ENCODE measurements around the gene EGFL6.

DNA sequence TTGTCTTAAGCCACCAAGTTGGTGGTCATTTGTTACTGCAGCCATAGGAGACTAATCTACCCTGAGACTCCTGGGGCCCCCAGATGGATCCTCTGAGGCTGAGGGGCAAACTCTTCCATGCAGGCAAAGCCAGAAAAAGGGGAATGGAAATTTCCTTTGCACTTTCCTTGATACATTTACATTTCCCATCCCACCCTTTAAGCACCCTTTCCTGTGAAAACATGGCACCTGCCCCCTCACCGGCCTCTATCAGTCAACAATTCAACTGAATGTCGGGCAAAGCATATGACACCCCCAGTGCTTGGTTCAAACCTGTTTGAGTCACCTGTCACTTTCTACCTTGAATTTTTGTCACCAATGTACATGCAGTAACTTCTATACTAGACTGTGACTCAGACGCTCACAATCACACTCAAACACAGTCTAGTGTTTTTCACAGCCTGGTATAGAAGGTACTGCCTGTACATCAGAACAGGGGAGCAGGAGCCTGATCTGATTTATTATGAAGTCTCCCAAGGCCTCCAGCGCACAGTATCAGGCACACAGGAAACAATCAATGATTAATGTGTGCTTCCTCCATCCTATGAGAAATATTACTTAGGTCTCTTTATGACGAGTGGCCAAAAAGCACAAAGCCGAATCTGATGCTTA is 49.1 kb upstream of the FAM9C start:
- RRBS, result no CpG with 5 or more reads among the region's 6 CpGs

DNA sequence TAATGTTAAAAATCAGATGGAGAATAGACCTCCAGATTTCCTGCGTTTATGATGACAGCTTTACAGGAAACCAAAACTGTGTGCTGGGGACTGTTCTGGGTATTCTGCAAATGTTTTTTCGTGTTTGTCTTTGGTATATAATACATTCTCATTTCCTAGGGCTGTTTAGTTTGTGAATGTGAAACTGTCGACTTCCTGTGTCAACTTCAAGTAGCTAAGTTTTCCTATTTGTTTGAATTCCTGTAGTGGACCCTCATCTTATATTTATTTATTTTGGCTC is 79.5 kb upstream of the FAM9C start:
- RRBS, result no CpG with 5 or more reads among the region's 3 CpGs

DNA sequence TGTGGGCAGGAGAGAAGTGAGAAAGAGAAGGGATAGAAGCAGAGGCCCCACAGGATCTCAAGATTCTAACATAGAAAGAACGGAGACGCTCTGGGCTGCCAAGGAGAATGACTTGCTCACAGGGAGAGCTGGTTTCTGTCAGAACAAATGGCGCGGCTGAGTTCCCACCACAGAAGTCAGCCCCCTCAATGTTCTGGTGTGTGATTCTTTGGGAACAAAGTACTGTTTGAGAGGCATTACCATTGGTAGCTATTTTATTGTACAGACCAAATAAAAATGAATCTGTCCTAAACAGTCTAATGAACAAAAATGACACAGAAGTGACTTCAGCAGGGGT is 80.5 kb downstream of the ATXN3L start:
- RRBS, result no CpG with 5 or more reads among the region's 4 CpGs

- RRBS, result no CpG with 5 or more reads among the region's 32 CpGs
These were observed 28.8 kb downstream of the ATXN3L start for GRCh38 chrX:13290906-13291629.

GRCh38 chrX:13432357-13432864 is 112.6 kb upstream of the ATXN3L start:
- RRBS, result no CpG with 5 or more reads among the region's 1 CpG

DNA sequence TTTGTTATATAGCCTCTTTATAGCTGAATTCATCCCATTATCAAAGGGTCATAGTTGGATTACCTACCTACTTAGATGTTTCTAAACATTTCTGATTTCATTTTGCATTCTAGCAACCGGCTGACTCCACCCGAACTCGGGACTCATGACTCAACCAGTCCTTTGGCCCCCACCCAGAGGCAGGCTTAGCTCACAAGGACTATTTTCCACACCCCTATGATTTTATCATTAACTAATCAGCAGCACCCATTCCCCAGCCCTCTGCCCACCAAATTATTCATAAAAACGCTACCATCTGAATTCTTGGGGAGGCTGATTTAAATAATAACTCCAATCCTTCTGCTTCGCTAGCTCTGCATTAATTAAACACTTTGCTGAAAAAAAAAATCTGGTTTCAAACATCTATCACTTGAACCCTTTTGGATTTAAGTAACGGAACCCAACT is 79.9 kb upstream of the EGFL6 start:
- RRBS, result no CpG with 5 or more reads among the region's 6 CpGs

DNA sequence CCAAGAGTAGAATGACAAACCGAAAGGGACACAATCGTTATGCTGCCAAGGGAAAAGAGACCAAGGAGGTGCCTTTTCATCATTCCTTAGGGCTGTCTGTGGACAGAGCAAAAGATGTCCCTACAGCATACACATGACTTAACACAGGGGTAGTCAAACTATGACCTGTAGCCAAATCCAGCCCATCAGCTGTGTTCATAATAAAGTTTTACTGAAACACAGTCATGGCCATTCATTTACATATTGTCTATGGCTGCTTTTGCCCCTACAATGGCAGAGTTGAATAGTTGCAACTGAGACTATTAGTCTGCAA is 52.6 kb upstream of the EGFL6 start:
- RRBS, result no CpG with 5 or more reads among the region's 2 CpGs

- RRBS, result 3% methylated on average over 9 of the region's 41 CpGs
These were observed at the start of gene EGFL6 for GRCh38 chrX:13569402-13569993. EGFL6 (plus strand) TSS chrX:13569601.

DNA sequence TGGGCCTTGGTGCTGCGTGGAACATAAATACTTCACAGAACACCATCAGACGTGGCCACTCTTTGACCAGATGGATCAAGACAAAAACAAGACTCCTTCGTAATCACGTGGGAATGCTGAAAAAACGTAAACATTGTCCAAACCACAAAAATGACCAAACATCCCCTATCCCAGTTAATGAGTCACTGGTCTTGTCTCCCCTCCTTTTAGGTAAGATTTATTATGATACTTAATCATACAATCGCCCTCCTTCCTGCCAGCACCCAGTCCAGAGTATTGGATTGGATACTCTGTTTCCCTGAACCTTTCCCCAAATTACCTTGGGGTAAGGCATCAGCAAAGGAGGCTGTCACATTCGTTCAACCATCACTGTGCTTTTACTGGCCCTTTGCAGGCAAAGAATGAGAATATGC is 636 bp upstream of the TCEANC start:
- RRBS, result no CpG with 5 or more reads among the region's 7 CpGs

- RRBS, result no CpG with 5 or more reads among the region's 8 CpGs
These were observed 16.6 kb downstream of the TRAPPC2 start for GRCh38 chrX:13717683-13718345.

GRCh38 chrX:13763204-13763934 is 28.8 kb downstream of the OFD1 start:
- RRBS, result no CpG with 5 or more reads among the region's 10 CpGs

- RRBS, result no CpG with 5 or more reads among the region's 5 CpGs
These were observed 82.7 kb upstream of the GPM6B start for GRCh38 chrX:13899570-13899956.

GRCh38 chrX:13937734-13937983 is 92.0 kb downstream of the GEMIN8 start:
- RRBS, result 1% methylated on average over 6 of the region's 11 CpGs

DNA sequence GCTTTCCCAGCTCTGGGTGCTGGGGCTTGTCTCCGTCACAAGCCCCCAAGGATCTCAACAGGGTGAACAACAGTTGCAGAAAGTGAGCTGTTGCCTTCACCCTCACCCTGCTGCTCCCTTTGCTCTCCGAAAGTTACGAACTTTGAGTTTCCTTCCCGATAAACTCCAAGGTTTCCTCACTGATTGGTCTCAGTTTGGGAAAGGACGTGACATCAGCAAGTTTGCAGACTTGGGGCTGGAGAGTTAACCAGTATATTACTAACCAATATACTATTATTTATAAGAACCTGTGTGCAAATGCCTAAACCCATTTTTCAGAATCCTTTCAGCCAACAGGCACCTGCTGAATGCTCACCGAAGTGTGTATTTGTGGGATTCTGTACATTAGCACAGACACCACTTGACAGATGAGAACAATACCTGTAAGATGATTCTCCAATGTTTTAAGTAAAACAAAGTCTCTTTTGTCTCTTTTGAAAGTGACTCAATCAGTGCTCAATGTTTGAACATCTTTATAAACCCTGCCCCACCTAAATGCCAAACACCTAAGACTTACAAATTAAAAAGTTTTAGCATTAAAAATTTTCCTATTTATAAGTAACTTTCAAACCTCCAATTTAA is 897 bp downstream of the ASB9 start:
- RRBS, result no CpG with 5 or more reads among the region's 6 CpGs

GRCh38 chrX:15474934-15475514 is 18.1 kb downstream of the PIR start:
- RRBS, result no CpG with 5 or more reads among the region's 6 CpGs

- RRBS, result no CpG with 5 or more reads among the region's 3 CpGs
These were observed 1.9 kb upstream of the ACE2 start for GRCh38 chrX:15602766-15603036.

DNA sequence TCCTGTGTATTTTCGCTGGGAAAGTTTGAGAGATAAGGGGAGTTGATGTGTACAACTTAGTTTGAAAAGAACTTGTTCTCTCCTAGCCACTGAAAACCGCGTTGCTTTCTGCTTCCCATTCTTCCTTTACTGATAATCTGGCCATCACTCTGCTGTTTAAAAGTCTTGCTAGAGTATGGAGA is 944 bp downstream of the CA5B start:
- RRBS, result no CpG with 5 or more reads among the region's 3 CpGs

DNA sequence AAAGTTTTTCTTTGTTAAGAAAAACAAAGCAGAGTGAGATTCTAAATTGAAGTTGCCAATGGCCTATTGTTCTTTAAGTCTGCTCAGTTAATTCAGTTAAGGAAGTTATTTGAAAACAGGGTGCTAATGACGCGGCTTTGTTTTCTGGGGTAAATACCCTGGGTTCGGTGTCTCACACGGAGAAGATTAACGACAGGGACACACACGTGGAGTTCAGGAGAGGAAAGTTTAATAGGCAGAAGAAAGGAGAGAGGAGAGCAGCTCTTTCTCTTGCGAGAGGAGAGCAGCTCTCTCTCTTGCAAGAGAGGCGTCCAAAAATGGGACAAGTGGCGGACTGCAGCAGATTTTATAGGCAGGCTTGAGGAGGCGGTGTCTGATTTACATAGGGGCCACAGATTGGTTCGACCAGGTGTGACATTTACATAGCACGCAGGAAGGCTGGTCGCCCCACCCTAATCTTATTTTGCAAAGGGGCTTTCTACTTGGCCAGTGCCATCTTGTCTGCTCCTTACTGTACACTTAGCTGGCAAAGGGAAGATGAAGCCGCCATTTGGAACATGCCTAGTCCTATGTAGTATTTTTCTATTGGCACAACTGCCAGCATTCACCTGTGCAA is 9.7 kb downstream of the CA5B start:
- RRBS, result no CpG with 5 or more reads among the region's 14 CpGs

DNA sequence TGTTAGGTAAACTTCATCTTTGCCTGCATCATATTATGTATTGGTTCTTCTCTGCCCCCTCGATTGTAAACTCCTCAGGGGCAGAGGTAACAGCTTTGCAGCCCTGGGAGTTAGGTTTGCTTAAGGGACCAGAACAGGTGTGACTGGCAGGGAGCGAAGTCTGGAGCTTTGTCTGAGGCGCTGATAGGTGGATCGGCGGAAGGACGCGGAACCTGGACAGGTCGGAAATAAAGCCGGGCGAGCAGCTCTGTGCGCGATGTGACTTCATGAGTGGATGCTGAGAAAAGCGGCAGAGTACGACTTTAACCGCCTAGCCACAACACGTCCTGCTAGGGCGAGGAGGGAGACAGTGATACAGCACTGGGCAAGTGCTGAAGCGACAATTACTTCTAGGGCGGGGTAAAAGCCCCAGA is 388 bp upstream of the ZRSR2 start:
- RRBS, result no CpG with 5 or more reads among the region's 19 CpGs

DNA sequence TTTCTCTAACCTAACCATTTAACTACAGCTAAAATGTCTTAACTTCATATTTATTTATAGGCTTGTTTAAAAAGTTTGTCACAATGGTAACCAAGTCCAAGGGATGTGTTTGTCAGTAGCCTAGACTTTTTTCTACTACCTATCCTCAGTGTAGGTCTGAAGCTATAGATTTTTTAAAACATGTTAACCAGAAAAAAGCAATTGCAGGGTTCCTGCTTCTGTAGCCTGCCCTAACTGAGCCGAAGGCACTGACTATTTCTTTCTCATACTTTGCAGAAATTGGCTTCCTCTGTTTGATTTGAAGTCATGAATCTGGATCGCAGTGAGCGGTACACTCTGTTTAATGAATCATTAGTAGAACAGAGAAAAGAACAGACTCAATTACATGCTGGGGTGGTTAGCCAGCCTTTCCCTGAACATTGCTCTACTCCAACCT is 18.7 kb upstream of the AP1S2 start:
- RRBS, result no CpG with 5 or more reads among the region's 3 CpGs

Data from skeletal muscle cell (primary cell).